Fibroblast of the aortic adventitia (primary cell): ENCODE data around the genes RBMS1, PSMD14 and TBR1.

DNA sequence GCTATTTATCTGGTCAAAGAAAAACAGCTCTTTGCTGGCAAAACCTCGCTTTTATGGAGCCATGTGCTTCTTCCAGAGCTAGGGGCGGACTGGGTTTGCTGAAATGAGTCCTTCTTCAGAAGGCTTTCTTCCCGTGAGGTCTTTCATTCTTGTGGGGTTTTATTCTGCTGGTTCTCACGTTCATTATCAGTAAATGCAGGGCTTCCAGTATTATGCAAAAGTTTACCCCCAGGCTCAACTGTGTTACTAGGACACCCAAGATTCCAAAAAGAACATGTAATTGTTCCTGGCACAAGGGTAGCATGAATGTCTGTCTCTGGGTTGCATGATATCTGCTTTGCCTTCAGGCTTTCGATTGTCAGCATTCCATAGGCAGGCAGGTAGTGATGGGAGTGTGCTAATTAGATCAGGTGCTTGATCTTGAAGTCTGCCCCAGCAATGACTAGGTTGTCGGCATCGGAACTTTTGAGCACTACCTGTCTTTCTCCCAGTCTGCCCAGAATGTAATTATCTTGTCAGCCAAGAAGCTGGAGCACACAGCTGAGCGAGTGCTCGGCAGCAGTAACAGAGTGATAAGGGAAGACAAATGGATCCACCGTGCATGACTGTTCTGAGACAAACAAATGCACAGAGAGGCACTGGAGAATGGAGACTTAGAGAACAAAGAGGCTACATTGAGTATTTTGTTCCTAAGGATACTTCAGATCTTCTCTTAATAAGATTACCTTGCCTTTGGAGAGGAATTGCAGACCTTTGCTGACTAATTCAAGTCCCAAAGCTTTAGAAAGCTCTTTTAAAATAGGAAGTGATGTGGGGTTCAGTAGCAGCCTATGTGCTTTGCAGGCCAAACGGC lies 42.1 kb downstream of the ITGB6 start:
- CAGE, long polyA plus RNA: no peak

DNA sequence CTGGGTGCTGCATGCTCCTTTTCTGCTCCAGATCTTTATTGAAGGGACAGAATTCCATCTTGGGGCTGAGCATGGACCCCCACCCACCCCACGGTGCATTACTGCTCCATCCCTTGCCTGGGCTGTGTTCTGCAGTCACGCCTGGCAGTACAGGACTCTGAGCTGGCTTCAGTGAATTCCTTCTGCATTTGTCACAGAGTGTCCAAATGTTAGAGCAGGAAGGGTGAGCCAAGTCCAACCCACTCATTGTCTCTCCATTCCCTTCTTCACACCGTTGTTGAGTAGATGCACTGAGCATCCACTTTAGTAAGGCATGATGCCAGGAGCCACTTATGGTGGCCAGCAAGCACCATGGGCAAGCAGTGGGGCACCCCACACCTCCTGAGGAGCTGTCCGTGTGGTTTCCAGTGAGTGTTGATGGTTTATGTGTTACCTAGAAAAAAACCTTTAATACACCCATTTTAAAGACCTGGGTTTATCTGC lies 14.6 kb upstream of the ITGB6 start:
- CAGE, long polyA plus RNA: no peak

GRCh38 chr2:160220251-160221067 lies 20.4 kb upstream of the ITGB6 start:
- CAGE, long polyA plus RNA: no peak

DNA sequence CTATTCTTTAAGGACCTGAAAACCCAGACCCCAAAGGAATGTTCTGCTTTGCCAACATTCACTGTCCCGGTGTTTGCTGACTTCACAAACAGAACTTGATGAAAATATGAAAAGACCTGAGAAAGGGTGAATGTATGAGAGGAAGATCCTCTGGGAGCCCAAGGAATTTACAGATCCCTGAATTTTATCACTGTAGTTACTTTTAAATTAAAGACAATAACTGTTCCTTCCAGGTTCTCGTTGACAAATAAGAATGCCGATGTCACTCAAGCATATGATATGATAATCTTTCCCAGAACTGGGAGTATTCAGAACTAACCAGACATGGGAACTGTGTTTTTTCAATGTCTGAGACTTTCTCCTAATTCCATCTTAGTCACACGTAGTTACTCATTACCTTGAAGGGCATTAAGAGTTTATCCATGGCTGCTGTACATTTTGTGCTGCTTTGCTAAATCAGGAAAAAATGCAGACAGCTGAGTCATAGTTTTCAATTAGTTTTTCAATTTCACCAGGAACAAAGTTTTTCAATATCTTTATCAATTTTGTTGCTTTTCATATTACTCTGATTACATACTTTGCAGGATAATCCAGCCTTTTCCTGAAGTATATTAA lies 28.4 kb upstream of the ITGB6 start:
- CAGE, long polyA plus RNA: no peak

DNA sequence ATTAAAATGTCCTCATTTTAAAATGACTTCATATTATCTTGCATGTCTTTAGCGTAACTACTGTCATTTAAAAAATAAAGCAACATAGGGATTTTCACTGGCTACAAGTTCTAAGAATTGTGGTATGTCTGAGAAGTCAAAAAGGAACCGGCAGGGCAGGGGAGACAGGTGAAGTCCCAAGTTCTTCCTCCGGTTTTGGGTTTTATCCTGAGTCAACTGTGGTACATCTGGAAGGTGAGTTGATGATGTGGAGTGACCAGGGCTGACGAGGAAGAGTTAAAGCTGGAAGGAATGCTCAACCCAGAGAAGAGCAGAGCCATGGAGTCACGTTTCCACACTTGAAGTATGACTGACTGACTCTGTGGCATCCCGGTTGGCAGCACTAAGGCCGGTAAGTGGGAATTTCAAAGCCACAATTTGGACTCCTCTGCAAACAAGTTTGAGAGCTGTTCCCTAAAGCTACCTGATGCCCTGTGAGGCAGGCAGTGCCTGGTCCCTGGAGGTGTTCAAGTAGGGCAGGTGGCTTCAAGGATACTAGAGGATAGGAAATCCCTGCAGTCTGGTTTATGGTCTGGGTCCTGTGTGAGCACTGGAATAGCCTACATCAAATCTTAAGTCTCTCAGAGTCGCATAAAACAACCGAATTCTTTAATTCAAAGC lies 69.2 kb upstream of the ITGB6 start:
- CAGE, long polyA plus RNA: no peak

DNA sequence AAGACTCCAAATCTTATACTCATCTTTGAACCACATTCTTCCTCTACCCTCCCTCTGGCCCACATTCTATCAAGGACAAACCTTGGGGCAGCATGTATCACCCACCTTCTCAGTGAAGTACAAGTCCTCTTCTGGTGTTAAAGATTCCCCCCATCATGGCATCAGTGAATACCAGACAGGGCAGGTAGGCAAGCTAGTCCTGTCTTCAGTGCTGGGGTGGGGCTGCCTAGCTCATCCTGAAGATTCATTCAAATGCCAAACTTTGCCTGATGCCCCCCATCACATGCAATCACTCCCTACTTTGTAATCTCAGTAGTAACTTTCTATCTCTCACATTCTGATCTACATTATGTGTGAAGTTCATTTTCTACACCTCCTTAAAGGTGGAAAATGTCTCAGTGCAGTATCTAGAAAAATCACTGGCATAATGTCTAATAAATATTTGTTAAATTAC lies 138.1 kb downstream of the RBMS1 start:
- CAGE, long polyA plus RNA: no peak

DNA sequence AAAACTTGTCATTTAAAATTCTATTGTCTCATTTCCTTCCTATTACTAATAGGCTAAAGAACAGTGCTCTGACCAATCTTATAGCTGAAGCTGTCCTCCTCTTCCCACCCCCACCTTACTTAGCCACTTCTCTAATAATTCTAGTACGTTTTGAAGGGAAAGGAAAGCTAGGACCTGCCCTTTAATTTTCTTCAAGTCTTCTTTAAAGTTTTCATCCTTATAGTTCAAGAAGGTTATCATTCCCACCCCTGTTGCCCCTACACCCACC lies 121.6 kb downstream of the RBMS1 start:
- CAGE, long polyA plus RNA: no peak

DNA sequence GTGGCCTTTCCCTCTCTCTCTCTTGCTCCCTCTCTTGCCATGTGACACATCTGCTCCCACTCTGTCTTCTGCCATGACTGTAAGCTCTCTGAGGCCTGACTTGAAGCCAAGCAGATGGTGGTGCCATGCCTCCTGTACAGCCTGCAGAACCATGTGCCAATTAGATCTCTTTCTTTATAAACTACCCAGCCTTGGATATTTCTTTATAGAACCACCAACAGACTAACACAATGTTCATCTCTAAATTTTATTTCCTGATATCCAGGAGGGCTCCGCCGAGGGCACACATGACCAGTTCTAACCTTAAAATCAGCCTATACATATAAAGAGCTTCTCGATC lies 108.7 kb downstream of the RBMS1 start:
- CAGE, long polyA plus RNA: no peak

DNA sequence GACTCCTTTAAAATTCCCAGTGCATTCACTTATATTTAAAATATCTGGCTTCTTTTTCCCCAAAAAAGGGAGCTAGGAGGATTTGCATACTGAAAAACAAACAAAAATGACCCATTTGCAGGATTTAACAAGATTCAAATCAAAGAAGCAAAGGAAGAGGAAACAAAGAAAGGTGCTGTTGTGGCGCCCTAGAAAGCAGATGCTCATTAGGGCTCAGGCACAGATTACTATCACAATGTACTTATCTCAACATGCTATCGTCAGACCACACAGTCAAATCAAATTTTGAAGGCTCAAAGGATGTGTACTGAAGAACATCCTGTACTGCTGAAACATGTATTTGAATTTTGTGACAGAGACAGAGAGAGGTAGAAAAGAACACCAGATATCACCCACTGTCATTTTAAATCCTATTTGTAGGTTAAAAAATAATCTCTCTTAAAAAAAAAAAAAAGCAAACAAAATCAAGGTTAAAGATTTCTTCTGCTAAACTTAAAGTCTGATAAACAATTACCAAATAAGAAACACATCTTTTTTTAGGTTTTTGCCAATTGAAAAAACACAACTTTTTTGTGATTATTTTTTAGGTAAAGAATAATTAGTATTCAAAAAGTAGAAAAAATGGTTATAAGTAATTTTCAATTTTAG lies 10.8 kb downstream of the RBMS1 start:
- CAGE, long polyA plus RNA: no peak

DNA sequence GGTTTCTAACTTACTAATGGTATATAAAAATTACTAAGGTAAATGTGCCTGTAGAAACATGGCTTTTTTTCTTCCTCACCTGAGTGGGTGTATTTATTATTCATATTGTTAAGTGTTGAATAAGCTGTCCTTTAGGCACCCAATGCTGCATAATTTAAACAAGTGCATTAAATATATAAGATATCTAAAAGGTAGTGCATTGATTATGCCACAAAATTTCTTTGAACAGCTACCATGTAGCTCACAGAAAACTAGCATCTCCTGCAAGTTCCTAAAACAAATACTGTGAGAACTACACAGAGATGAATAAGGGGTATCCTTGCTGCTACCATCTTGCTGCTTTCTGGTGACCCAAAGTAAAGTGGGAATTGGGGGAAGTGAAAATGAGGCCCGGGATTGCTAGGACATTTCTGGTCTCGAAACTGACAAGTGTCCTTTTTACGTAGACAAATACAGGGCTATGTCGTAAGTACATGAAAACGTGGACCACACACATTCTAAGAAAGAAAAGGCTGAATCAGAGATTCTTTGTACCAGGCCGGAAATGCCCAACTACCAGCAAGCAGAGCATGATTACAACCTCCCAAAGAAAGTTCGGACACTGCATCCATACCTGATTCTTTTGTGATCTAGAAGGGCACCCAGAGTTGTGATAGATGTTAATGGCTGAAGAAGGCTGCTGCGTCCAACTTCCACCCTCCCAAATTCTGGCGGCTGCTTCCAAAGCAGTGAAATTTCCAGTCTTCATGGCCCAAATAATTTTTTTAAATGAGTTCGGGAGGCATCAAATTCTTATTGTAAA lies 1.8 kb downstream of the RBMS1 start:
- CAGE, long polyA plus RNA: no peak

GRCh38 chr2:160493216-160494192 lies at the start of gene RBMS1:
Gene RBMS1, minus strand, starts transcription at chr2:160493807.
- CAGE, long polyA plus RNA: no peak

- CAGE, long polyA plus RNA: no peak
Observed at GRCh38 chr2:160517156-160517378, 23.5 kb upstream of the RBMS1 start.

GRCh38 chr2:160647788-160648849 lies 154.5 kb upstream of the RBMS1 start:
- CAGE, long polyA plus RNA: no peak

DNA sequence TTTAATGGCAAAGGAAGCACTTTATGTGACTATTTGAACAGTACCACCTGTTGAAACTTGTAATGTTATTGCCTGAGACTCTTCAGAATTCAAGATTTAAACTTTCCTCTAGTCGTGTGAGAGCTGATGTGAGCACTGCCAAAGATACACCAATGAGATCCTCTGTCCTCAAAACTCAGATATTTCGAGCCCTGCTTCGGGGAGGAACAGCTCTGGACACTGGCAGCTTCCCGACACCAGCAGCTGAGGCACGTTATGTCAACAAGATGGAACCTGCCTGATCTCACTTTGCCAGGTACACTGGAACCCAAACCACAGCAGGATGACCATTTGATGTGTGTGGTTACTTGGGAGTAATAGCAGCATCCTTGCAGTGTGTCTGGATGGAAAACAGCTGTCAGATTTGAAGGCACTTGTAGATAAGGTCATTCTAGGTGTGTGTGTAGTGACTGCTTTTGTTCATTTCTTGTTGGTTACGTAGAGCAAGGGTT lies 319.9 kb upstream of the RBMS1 start:
- CAGE, long polyA plus RNA: no peak

GRCh38 chr2:161257311-161257731 lies 50.9 kb upstream of the PSMD14 start:
- CAGE, long polyA plus RNA: no peak

- CAGE, long polyA plus RNA: no peak
Observed at GRCh38 chr2:161307949-161309064, at the start of gene PSMD14. Gene PSMD14, plus strand, starts transcription at chr2:161308425.

- CAGE, long polyA plus RNA: no peak
Observed at GRCh38 chr2:161415882-161417012, at the start of gene TBR1. Gene TBR1, plus strand, starts transcription at chr2:161416297.

DNA sequence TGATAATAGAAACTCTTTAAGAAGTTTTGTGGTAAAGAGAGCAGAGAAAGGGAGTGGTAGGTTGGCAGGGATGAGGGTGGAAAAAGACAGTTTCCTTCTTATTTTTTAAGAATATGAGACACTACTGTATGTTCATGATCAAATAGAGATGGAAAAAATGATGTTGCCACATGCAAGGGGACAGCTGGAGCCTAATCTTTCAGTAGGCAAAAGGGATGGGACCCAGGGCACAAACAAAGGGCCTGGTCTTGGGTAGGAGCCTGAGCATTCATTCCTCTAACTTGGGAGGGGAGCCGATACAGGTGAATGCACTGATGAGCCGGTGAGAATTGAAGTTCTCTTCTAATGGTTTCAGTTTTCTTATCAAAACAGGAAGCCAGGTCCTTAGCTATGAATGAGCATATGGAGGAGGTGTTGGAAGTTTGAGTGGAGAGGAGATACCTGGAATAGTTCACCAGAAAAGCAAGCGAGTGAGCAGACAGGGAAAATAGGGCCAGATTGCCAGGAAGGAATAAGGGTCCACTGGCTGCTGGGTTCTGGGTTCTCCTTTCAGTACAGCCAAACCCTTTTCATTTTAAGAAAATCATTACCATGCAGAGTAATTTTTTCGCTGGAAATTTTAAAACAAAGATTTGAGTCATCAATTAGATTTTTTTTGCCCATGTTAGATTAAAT lies 10.1 kb downstream of the DPP4 start:
- CAGE, long polyA plus RNA: no peak

- CAGE, long polyA plus RNA: no peak
Observed at GRCh38 chr2:163121396-163121975, 282.9 kb upstream of the KCNH7 start.

DNA sequence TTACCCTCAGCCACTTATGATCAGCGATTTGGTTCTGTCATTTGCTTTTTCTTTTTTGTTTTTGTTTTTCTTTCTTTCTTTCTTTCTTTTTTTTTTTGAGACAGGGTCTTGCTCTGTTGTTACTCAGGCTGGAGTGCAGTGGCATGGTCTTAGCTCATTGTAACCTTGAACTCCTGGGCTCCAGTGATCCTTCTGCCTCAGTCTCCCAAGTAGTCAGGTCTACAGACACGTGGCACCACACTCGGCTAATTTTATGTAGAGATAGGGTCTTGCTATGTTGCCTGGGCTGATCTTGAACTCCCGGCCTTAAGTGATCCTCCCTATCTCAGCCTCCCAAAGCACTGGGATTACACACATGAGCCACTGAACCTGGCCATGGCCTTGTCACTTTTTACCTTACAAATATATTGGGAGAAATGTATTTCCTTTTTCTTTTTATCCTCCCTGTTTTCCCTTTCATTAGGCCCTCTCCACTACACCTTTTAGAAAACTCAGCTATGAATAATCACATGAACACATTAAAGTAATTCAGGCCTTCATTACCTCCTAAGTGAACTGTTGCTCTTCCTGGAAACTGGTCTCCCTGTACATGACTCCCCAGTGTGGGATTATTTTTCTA lies 31.2 kb upstream of the GRB14 start:
- CAGE, long polyA plus RNA: no peak